ENCODE data around the gene PPP4R3A.

- PRO-cap: no peak
These were observed 676 bp downstream of the PPP4R3A start for GRCh38 chr14:91509484-91509784.

DNA sequence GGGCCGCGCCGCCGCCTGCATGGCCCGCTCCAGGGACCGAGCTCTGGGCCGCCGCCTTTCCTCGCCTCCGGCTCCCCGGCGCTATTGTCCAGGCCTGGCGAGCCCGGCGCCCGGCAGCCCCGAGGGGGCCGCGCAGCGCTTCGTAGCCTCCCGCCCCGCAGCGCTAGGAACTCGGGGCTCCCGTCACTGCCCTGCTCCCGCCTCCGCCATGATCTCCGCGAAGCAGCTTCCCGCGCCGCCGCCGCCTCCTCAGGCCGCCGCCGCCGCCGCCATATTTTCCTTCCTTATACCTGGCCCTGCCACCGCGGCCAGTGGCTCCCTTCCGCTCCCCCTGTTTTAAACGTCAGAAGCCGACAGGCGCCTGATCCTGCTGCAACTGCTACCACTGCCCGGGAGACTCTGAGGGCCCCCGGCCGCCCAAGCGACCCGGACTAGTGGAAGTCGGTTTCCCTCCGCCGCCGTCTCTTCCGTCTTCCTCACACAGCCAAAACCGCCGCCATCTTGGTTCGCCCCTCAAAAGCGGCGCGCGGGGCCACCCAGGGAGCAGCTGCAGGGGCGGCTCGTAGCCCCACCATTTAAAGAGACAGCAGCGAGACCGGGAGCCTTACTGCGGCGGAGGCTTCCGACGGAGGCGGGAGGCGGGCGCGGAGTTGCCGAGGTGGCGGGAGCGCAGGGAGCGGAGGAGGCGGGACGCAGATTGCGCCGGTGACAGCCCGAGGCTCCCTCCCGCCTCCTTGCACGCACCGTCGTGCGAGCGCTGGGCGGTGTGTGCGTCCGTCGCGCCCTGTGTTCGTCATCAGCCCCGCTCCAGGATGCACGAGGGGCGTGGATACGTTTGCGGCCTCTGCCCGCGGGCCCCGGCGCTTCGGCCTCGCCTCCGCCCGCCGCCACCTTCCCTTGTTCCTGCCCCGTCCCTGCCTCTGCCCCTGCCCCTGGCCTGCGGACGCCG is at the start of gene PPP4R3A:
Gene PPP4R3A (minus strand): TSS at position 526 of the 949 bp plus-strand sequence.
- PRO-cap: unidirectional peak, minus-strand start at position 271 of the sequence; bidirectional peak, plus-strand start at position 607 of the sequence, minus-strand start at position 480 of the sequence; bidirectional peak, plus-strand start at position 843 of the sequence, minus-strand start at position 736 of the sequence

GRCh38 chr14:91774248-91775075 is 42.6 kb upstream of the CATSPERB start:
- PRO-cap: unidirectional peak, minus-strand start at chr14:91774456

DNA sequence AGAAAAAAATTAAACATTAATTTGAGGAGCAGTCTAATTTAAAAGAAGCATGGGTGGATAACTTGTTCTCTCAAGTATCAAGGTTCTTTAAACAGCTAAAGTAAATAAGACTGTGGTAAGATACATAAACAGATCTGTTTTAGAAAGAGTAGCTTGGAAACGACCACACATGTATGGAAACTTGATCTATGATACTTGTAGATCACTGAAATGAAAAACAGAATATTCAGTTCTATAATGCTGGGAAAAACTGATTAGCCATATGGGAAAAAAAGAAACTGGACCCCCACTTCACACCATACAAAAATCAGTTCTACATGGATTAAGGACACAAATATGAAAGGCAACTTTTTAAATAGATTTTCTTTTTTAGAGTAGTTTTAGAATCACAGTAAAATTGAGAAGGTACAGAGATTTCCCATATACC is 35.9 kb downstream of the TC2N start:
- PRO-cap: no peak

DNA sequence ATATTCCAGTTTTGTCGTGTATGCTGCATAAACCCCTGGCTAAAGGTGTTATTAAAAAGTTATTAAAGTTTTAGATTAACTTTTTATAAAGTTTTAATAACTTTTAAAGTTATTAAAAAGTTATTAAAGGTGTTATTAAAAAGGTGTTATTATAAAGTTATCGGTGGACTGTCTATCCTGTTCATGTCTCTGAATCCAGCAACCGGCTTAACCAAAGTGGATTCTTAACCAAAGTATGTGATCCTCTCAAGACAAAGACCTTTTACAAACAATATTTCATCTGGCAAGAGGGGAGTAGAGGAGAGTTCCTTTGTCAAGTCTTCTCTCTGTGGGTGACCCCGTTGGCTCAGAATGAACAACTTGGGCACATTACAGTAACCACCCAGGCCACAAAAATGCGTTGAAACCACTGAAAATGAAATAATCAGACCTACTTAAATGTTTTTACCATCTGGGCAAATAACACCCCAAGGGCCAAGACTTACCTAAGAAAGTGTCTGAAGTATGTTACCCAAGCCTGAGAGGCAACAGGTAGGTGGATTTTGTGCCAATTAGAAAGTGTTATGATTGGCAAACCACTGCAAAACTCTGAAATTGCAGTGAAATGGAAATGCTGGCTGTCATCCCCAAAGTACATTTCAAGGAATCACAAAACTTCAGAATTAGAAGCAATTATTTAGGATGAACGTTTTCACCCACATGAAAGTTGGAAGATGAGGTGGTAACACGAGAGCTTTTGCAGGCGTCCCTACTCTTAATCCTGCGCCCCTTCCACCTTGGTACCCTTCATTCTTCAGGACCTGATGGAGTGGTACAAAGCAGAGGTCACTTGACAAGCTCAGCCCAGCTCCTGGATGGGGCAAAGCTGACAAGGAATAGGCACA is 1.3 kb downstream of the TC2N start:
- PRO-cap: no peak

DNA sequence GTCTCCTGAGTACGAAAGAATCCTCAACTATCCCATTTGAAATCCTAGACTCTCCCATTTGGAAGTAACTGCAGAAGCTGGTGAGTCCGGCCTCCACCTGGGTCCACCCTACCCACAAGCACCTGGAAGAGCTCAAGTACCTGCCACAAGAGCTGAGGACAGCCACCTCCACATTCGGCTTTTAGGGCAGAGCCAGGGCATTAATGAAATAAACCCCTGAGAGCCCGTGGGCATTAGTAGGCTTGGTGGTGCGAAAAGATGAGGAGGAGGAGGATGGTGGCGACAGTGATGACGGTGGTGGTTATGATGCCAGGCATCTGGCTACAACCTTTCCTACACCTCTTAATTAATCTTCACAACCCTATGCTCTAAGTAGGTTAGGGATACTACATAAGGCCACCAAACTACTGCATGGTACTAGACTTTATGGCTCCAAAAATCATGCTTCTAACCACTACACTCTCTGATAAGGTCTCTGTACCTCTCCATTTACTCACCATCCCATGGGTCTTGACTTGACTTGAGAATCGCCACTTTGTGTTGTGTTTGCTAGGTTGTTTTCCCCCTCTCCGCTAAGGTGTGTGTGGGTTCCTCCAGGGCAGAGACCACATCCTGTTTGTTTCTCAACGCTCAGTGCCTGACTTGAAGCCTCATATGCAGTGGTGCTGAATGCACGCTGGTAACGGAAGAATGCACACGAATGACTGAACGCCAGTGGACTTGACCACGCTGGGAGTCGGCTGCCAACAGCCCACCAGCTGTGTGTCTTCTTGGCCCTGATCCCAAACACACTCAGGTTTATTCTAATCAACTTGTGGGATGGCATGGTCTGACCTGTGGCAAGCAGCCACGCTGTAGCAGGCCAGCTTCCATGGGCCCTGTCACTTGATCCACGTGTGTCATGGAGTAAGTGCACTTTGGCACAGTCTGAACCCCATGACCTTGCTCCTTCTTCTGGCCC is 5.9 kb upstream of the TC2N start:
- PRO-cap: no peak

- PRO-cap: no peak
These were observed 42.2 kb upstream of the FBLN5 start for GRCh38 chr14:91989697-91990022.

- PRO-cap: no peak
These were observed 1.0 kb downstream of the ATXN3 start for GRCh38 chr14:92105392-92105752.

GRCh38 chr14:92126735-92127551 is 5.2 kb downstream of the CPSF2 start:
- PRO-cap: no peak

DNA sequence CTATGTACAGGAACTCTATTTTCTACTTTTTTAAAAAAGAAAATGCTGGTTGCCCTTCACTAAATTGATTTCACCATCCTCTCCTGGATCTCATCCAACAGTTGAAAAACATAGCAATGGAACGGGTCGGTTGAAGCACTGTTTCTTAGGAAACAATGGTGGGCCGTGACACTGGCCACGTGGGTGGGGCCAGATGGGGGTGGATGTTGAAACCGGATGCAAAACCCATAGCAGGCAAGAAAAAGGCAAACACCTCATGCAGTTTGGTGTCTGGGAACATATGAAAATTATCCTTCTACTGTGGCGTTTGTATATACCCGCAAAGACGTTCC is 37.8 kb upstream of the RIN3 start:
- PRO-cap: no peak

DNA sequence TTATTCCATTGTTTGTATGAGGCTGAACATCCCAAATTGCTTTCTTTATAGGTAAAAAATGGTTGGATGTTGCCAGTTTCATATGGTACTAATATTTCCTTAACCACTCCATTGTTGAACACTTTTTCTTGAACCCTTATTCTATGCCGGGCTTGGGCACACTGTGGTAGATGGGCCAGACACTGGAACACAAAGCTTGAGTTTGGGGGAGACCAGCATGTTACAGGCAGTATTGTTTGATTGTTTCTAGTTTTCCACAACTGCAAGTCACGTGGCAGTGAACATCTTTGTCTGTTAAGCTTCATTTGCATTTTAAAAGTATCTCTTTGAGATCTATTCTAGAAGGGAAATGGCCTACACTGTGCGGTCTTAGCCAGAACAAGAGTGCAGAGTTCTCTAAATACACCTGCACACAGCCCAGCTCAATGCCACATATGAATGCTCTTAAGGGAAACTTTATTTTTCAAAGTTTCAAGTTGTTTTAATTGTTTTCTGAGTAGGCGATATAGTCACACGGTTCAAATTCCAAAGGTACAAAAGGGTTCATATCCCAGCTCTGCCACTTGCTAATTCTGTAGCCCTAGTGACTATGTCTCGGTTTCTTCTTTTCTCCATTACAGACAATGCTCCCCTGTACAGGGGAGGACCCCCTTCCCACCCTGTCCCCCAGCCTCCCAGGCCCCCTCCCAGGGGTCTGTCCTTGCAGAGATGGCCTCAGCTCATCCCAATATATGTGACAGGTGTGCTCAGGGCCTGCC is 24.9 kb downstream of the RIN3 start:
- PRO-cap: no peak

DNA sequence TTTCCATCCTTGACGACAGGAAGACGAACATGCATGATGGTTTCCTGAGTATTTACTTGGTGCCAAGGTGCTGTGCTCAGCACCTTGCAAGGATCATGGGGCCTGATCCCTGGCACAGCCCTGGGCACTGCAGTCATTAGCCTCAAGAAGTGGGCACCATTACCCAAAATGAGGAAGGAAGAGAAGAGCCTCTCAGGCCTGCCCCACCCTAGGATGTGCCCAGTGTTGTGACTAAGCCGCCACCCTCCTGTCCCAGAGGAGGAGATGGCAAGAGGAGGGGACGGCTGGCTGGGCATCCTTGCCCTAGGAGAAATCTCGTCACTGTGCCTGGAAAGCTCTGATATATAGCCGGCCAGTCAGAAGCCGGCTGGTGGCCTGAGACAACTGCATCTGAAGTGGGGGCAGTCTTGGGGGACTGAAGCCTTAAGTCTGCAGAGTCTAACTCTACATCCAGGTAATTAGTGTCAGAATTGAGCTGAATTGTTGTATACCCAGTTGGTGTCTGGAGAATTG is 115.2 kb downstream of the LGMN start:
- PRO-cap: no peak

GRCh38 chr14:92658966-92659692 is 89.3 kb downstream of the LGMN start:
- PRO-cap: no peak

- PRO-cap: no peak
These were observed 57.4 kb downstream of the LGMN start for GRCh38 chr14:92690990-92691453.

- PRO-cap: no peak
These were observed 21.9 kb upstream of the LGMN start for GRCh38 chr14:92770309-92770766.

DNA sequence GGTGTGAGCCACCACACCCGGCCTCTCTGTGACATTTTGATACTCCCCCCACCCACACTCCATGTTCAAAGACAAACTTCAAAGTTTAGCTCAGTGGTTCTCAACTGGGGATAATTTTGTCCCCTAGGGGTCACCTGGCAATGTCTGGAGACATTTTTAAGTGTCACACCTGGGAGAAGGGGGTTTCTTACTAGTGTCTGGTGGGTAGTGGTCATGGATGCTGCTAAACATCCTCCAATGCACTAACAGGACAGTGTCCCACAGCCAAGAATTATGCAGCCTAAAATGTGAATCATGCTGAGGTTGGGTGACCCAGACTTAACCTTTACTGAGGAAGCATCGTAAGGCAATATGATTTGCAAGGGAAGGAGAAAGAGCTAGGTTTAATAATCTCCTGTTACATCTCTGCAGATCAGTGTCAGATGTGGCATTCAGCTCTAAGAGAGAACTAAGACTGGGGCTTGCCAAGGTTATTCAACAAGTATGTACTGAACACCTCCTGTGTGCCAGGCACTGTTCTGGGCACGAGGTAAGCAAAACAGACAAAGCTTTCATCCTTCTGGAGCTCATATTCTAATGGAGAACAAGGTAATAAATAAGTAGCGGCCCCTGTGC is 13.7 kb upstream of the GOLGA5 start:
- PRO-cap: no peak

GRCh38 chr14:92932330-92933081 is 9.6 kb downstream of the CHGA start:
- PRO-cap: no peak

DNA sequence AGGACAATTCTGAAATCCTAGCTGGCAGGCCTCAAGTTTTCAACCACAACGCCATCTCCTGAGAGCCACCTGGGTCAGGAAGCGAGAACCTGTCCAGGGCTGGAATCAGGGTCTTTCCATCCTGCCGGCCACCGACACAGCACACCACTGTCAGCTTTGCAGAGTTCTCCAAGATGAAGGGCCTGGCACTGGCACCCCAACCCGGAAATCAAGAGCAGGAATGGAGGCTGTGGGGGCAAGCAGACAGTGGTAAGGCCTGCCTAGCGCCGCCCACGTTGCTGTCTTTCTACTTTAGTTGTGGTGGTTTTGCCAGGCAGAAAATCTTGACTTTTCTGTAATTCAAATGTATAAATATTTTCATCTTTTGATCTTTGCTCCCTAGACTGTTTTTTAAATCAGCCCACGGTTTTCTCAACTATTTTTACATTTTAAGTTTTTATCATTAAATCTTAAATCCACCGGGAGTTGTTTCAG is 90.6 kb downstream of the ITPK1 start:
- PRO-cap: no peak

GRCh38 chr14:93036798-93037457 is 78.8 kb downstream of the ITPK1 start:
- PRO-cap: no peak

- PRO-cap: no peak
These were observed 10.6 kb downstream of the ITPK1 start for GRCh38 chr14:93104772-93105849.